GM19240 (cell line): ENCODE results near the genes UNC13C, RFX7 and CGNL1.

GRCh38 chr15:52642565-52643332, 36.4 kb downstream of the ATOSA start:
- RRBS: no CpG with 5 or more reads among the region's 5 CpGs

DNA sequence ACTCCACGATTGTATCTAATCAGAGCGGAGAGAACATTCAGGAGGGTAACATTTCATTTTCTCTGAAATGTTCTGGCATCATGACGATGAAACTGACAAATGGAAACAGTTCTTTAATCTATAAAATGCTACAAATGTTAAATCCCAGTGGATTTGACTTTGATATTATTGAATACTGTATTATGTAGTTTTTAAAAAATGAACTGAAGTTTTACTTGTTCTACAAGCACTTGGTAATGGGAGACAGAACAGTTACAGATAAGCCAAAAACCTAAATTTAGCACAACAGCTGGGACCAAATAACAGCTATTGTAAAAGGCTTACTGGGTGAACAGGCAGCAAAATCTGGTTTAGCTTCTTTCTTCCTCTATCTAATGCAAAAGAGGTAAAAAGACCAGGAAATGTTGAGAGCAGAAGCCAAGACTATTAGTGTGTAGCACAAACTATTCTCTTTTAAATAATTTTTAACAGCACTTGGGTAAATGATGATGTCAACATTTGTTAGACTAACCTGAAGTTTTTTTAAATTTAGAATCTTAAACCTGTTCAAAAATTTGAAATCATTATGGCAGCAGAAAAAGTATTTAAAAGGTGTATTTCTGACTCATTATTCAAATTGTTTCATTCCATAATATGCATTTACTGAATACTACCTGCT, 1.6 kb upstream of the ATOSA start:
- RRBS: no CpG with 5 or more reads among the region's 3 CpGs

DNA sequence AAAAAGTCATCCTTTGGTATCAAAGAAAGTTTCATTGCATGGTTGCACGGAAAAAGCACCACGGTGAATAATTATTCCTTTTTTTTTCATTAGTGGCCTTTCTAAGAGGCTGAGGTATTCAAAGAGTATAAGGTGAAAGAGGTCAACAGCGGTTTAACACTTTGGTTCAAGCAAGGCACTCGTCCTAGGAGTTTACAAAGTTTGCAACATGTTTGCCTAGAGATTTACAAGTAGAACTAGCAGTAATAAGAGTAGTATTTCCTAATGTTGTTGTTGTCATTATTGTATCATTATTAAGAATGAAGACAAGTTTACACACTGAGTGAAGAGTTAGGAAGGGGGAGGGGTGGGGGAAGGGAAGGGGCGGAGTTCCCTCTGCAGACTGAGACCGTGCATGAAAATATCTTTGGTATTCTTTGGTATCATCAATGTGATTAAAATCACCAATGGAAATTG, 37.2 kb downstream of the ONECUT1 start:
- RRBS: no CpG with 5 or more reads among the region's 6 CpGs

- RRBS: 9% methylated on average over 5 of the region's 52 CpGs
Observed at GRCh38 chr15:52785326-52786058, 4.6 kb downstream of the ONECUT1 start.

GRCh38 chr15:53115036-53115429, 324.9 kb upstream of the ONECUT1 start:
- RRBS: no CpG with 5 or more reads among the region's 4 CpGs

DNA sequence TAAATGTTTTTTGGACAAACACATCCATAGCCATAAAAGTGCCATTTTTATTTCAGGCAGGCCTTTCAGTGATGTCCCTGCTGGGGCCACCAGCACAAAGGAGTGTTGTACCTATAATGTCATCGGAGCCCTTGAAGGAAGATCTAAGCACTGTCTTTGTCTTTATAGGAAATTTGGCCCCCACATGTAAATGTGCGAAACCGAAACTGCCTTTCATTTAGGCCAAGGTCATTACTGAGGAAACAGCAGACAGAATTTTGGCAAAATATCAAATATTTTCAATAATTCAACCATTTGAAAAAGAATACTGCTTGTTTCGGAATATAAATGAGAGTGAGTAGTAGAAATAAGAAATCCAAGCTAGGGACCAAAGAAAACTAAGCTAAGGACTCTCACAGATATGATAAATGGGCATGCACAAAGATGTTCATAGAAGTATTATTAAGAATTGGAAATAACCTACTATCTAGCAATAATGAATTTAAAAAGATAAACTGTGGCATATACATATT, 310.8 kb downstream of the WDR72 start:
- RRBS: no CpG with 5 or more reads among the region's 4 CpGs

GRCh38 chr15:53978113-53979015, at the start of gene UNC13C:
Gene UNC13C, plus strand, starts transcription at chr15:53978441.
- RRBS: 0% methylated on average over 3 of the region's 37 CpGs

GRCh38 chr15:55179017-55179935, 17.5 kb downstream of the RSL24D1 start:
- RRBS: no CpG with 5 or more reads among the region's 1 CpG

- RRBS: no CpG with 5 or more reads among the region's 5 CpGs
Observed at GRCh38 chr15:55270653-55271642, 18.7 kb downstream of the RAB27A start.

- RRBS: 62% methylated on average over 1 of the region's 16 CpGs
Observed at GRCh38 chr15:55514304-55514864, 6.3 kb upstream of the DNAAF4 start.

GRCh38 chr15:55799700-55800225, 56.8 kb upstream of the PRTG start:
- RRBS: no CpG with 5 or more reads among the region's 6 CpGs

- RRBS: no CpG with 5 or more reads among the region's 4 CpGs
Observed at GRCh38 chr15:56176854-56177403, 66.8 kb downstream of the RFX7 start.

- RRBS: 3% methylated on average over 6 of the region's 34 CpGs
Observed at GRCh38 chr15:56242723-56243553, 741 bp downstream of the RFX7 start.

DNA sequence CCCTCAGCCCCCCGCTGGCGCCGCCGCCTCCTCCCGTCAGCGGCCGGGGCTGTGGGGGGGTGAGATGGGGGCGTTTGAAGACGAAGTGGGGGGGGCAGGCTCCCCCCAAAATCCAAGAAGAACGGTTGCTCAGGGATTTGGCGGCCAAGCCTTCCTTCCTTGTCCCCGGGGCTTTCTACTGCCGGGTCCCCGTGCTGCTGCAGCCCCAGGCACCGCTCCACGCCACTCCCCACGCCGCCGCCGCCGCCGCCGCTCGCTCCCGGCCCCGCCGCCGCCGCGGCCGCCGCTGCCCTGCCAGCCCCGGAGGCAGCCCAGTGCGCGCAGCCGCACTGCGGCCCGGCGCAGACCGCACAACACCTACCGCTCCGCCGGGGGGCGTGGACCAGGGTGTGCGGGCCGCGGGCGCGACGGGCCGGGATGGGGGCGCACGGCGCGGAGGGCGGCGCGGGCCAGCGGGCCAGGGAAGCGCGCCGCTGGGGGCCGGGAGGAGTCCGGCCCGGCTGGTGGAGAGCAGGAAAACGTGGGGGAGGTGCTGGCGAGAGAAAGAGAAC, at the start of gene RFX7:
RFX7 (minus strand) TSS at position 326 of the 551 bp plus-strand sequence.
- RRBS: 2% methylated on average over 53 of the region's 67 CpGs

- RRBS: no CpG with 5 or more reads among the region's 7 CpGs
Observed at GRCh38 chr15:56443406-56443932, 21.5 kb downstream of the MNS1 start.

DNA sequence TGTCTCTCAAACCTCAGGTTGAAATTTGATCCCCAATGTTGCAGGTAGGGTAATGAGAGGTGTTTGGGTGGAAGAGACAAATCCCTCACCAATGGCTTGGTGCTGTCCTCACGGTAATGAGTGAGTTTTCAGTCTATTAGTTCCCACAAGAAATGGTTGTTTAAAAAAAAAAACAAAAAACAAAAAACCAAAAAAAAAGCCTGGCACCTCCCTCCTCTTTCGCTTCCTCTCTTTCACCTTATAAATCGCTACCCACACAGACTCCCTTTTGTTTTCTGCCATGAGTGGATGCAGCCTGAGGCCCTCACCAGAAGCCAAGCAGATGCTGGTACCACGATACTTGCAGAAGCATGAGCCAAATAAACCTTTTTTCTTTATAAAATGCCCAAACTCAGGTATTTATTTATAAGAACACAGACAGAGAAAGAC, 14.1 kb downstream of the ZNF280D start:
- RRBS: no CpG with 5 or more reads among the region's 4 CpGs

DNA sequence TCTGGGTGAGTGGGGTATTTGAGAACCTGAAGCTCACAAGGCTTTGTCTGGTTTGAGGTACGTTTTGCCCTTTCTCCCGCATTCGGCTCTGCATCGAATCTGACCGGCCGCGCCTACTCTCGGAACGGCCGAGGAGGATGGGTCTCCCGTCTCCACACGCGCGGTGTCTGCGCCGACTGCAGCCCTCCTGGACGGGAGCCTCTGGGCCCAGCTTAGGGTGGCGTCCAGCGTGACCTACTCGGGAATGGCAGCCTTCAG, 546 bp upstream of the TCF12 start:
- RRBS: no CpG with 5 or more reads among the region's 20 CpGs

GRCh38 chr15:57213646-57214185, 162.6 kb upstream of the CGNL1 start:
- RRBS: no CpG with 5 or more reads among the region's 5 CpGs

- RRBS: no CpG with 5 or more reads among the region's 8 CpGs
Observed at GRCh38 chr15:57286399-57287051, 89.8 kb upstream of the CGNL1 start.

DNA sequence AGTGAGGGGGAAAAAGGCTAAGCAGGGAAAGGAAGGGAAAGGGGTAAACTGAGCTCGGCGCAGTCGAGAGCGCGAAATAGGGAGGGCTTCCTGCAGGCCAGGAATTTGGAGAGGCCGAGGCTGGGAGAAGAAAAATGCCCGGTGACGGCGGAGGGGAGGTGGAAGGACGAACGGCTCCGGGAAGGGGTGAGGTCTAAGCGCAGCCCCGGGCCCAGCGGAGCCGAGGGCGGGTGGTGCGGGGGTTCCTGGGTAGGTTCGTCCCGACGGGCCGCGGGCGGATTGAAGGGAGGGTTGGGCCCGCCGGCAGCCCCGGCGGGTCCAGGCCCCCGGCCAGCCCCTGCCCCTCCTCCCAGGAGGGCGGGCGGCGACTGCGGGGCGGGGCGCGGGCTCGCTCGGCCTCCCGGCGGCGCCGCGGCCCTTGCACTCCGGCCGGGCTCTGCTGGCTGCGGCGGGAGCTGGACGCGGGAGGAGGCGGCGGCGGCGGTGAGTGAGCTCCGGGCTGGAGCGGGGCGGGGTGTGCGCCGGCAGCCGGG, at the start of gene CGNL1:
CGNL1 (plus strand) TSS at position 421 of the 533 bp plus-strand sequence.
- RRBS: 6% methylated on average over 29 of the region's 59 CpGs